Pericardium fibroblast (primary cell): ENCODE results near the gene MYLIP.

GRCh38 chr6:15500754-15501849 lies 161.7 kb downstream of the DTNBP1 start:
- RAMPAGE, long total RNA: no peak

GRCh38 chr6:15503824-15504527 lies 158.9 kb downstream of the DTNBP1 start:
- RAMPAGE, long total RNA: no peak

DNA sequence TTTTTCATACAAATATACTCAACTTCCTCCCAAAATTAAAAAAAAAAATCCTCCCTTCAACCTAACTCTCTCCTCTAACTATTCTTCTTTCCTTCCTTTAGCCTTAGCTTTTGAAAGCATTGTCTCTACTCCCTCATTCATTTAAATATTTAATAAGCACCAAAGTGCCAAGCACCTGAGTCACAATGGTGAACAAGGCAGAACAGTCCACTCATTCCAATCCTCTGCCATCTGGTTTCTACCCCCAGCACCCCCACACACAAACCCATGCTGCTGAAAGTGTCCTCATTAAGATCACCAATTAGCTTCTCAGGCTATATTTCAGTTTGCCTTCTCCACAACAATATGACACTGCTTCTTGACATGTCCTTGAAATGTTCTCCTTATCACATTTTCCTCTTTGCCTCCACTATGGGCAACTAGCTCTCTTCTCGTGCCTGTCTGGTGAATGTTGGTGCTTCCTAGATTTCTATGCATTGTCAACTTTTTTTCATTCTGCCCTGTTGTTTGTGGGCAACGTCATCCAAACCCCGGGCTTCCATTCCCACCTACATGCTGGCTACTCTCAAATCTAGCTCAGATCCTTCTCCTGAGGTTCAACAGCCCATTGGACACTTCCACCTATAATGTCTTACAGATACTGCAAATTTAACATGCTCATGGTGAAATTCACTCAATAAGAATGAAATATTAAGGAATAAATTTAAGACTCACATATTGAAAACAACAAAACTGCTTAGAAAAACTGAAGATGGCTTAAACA lies 76.2 kb downstream of the DTNBP1 start:
- RAMPAGE, long total RNA: no peak

- RAMPAGE, long total RNA: no peak
Observed at GRCh38 chr6:15691206-15691682, 28.4 kb upstream of the DTNBP1 start.

- RAMPAGE, long total RNA: no peak
Observed at GRCh38 chr6:15949383-15949818, 179.5 kb upstream of the MYLIP start.

GRCh38 chr6:16128976-16129839 lies at the start of gene MYLIP:
MYLIP (plus strand) TSS chr6:16129086.
- RAMPAGE, long total RNA: no peak

GRCh38 chr6:16130154-16130767 lies 1.4 kb downstream of the MYLIP start:
- RAMPAGE, long total RNA: no peak

GRCh38 chr6:16142430-16143452 lies 13.9 kb downstream of the MYLIP start:
- RAMPAGE, long total RNA: no peak

DNA sequence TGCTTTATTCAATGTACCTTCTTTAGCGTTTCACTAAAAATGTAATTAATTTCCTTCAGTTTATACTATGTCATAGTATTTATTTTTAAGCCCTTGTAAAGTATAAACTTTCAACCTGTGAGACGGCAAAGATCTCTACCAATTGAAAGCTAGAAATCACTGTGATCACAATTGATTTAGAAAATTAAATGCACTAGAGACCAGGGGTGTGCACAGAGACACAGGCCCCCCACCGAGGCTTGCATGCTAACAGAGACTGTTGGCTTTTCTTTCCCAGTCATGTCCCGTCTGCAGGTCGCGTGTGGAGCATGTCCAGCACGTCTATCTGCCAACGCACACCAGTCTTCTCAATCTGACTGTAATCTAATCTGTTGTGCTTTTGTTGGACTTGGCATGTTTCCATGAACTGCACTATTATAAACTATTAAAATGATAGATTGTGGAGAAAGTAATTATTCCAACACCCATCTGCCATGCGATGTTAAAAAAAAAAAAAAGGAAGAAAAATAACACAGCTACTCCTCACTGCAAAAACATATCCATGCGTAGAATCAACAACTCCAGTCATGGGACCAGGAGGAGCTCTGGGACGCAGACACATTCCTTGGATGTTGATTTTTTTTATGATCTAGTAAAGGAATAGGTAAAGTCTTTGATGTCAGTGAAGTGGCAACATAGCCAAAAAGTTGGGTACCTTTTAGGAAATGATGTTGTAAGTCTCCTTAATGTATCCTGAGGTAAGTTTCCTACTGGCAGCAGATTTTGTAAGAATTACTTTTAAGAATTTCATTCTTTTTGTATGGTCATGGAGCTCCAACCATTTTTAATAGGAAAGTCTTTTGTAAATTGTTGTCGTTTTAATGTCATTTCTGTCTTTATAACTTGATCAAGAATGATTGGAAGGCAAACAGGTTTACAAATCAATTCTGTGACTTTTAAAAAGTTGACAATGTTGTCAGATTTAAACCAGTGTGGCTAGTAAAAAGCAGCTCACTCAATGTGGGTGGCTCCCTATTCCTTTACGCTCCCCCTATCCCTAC lies 17.8 kb downstream of the MYLIP start:
- RAMPAGE, long total RNA: no peak

DNA sequence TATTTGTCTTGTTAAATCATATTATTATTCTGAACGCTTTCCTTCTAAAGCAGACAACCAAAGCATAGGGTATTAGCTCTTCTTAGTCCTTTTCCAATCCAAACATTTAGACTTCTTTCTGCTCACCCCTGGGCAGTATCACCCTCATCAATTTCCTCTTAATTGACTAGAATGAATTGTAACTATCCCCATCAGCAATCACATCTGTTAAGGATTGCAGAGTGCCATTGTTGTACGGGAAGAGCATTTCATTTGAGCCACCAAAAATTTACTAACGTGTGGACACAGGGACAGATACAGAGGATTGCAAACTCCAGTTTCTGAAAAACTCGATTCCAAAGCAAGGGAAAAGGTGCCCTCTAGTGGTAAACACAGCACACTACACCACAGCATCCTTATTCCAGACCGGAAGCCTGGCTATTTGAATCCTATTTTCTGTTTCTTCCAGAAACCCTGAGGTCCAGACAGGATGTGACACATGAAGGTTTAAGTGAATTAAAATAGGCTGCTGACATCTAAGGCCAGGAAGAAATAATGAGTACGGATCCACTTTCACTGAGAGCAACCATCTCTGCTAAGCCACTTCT lies 31.9 kb upstream of the GMPR start:
- RAMPAGE, long total RNA: no peak

DNA sequence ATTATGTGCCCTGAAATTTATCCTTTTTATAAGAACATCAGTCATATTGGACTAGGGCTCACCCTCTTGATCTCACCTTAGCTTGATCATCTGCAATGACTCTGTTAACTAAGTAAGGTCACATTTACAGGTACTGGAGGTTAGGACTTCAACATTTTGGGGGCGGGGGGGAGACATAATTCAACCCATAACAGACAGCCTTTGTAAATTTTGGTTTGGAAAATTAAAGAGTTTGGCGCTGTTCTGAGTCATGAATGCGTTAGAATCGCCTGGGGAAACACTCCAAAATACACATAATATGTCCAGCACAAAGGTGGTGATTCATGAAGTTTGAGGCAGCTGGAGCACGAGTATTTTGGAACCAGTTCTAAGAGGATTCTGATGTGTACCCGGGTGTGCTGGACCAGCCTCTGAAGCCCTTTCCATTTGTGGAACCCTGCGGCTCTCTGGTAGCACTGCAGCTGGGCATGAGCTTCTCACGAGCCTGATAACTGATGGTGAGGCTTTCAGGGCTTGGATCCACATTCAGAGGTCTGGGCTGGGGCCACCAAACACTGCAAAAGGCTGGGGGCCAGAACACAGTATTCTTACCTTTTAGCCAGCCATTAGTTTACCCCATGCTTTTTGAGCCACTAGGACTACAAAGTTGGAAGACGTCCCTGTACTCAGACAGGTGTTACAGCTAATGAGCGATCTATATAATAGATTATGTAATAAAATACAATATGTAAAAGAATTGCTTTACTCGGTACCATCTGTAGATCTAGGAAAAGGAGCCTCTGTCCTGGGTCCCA lies 4.7 kb downstream of the GMPR start:
- RAMPAGE, long total RNA: no peak

DNA sequence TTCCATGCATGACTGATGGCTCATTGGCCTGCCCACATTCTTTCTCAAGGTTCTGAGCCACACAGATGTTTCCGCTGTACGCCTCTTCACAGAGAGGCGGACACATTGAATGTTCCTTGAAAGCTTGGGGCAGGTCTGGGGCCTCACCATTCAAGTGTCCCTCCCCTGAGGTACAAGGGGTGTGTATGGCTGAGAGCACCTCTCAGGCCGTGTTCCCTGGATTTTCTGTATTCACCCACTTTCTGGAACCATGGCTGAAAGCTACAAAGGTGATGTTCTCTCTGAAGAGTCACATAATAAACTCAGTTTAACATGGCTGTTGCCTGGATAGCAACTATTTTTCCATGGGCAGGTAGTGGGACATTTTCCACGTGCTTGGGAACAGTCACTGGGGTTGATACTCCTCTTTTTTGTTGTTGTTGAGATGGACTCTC lies 29.5 kb downstream of the GMPR start:
- RAMPAGE, long total RNA: no peak

GRCh38 chr6:16419661-16420452 lies 181.5 kb downstream of the GMPR start:
- RAMPAGE, long total RNA: no peak

DNA sequence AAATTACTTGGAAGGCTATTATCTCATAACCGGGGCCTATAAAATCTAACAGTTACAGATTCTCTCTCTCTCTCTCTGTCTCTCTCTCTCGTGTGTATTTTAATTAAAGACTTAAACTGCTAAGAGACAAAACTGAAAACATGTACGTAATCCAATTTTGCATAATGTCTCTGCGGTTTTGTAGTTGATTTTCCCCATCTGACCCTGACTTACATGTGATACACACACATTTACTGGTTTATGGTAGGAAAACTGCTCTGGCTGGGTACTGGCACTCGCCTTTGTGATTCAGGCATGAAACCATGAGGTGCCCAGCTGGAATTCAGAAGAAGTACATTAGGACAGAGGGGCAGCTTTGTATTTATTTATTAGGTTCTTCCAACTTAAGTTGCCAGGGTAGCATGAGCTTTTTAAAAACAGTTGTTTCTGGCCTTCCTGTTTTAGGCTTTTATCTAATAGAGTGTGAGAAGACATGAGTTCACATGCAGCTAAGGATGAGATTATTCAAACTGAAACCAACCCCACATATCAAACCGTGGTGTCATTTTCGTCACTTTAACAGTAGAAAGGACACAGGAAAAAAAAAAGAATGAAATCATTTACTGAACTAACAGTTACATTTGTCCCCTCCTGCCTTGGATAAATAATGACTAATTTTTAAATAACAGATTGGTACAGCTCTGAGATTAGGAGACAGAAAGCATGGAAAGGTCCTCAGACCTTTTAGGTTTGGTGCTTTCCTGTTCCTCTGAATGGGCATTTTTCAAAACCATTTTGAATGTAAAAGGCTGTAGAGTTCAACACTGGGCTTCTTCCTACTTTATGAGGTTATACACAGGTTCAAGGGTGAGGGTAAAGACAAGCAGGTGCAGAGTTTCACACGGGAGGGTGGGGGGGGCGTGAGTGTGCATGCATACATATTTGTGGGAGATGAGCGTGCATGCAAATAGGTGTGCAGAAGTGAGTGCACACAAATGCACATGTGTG lies 182.7 kb downstream of the GMPR start:
- RAMPAGE, long total RNA: no peak

DNA sequence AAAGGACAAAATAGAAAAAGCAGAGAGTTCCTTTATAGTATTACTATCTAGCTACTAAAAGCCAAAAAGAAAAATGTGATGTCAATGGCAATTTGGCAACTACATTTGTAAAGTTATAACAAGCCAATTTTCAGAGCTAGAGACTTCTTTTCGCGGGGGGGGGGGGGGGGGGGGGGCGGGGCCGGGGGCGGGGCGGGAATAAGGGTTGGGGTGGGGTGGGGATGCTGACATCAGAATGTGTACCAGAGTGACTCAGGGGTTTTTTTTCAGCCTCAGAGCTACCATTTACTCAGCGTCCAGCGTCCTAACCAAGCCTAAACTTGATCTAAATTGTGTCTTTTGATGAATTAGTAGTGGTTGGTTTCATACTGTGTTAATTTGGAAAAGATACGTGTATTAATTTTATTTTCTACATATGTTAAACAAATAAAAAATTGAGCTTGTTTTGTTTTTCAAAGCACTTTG lies 200.8 kb downstream of the GMPR start:
- RAMPAGE, long total RNA: no peak

DNA sequence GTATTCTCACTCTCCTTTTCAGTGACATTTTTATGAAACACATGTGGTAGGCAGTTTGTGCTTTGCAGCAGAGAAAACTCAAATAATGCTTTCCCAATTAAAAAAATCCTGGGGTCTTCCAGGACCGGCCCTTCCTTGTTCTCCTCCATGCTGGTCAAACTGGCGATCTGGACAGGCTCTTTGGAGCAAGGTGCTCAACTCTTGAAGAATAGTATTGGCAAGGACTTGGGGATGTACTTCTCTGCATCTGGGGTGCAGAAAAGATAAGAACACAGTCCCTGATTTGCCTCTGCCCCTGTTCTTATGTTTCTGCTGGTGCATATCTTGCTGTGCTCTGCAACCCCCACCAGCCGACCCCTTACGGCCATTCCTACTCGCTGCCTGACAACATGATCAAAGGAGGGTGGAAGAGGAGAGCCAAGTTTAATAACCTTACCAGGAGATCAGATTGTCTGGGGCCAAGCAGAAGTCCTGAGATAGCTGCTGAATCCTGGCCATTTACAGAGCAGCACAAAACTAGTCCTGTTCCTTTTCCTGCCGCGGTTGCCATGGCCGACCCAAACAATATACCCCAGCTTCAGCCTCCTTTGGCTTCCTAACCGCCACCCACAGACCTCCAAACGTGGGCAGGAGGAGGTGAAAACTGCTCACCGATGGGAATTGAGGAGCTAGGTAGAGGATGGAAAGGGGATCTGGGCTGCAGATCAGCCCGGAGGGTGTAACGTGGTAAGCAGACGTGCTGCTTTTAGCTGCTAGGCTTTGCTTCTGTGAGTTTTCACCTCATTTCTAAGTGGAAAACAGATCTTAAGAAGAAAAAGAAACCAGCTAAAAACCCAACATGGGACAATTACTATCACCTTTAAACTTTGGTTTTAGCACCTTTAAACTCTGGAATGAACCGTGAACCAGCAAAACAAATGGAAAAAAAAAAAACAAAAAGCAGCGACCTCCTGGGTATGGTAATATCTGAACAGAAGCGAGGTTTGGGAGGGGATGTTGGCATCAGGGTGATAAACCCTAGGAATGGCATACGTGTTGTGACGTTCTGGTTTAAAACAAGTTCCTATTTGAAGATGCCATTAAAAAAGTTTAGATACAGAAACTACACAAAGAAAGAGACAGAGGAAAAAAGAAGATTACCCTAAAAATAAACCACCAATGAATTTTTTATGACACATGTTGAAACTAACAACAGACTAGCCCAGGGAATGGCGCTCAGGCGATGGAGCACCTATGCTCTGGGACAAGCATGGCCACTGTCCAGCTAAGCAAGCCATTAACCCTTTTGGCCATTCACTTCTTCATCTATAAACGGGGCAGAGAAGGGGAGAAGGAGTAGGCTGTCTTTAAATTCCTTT lies 60.7 kb downstream of the ATXN1 start:
- RAMPAGE, long total RNA: no peak

- RAMPAGE, long total RNA: no peak
Observed at GRCh38 chr6:16749396-16750434, 11.5 kb downstream of the ATXN1 start.

DNA sequence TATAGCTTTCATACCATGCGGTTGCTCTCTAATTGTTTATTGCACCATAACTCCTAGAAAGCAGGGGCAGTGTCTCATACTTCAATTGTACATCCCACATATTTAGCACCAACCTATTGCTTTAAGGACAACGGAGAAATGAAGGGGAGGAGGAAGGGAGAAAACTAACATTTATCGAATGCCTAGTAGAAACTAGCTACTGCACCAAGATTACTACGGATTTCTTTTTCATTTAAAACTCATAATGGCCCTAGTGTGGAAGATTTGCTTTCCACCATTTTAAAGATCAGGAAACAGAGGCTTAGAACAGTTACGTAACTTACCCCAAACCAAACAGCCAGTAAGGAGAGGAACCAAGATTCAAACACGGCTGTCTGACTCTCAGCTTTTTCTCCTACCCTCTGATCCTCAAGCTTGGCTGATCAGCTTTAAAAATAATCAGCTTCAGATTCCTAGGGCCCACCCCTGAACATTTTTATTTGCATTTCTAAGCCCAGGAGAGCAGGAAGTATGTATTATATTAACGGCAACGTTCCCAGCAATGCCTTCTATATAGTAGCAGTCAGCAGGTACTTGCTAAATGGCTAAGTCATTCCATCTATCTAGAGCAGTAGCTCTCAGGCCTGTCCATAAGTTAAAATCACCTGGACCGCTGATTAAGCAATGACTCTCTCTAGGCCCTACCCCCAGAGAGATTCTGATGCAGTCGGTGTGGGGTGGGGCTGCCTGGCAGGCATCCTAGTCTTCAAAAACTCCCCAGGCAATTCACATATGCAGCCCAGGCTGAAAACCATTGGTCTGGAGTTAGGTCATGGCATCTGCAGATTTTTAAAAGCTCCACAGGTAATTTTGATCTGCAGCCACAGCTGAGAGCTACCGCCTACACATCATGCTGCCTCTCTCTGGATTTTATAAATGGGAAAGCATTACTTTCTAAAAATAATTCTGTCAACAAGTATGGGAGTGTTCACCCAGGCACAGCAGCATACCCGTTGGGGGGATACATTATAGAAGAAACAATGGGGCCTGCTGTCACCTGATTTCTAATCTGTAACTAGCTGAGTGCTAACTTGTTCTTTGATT lies 43.7 kb upstream of the ATXN1 start:
- RAMPAGE, long total RNA: no peak

GRCh38 chr6:16985677-16986133 lies 116.1 kb upstream of the STMND1 start:
- RAMPAGE, long total RNA: no peak

DNA sequence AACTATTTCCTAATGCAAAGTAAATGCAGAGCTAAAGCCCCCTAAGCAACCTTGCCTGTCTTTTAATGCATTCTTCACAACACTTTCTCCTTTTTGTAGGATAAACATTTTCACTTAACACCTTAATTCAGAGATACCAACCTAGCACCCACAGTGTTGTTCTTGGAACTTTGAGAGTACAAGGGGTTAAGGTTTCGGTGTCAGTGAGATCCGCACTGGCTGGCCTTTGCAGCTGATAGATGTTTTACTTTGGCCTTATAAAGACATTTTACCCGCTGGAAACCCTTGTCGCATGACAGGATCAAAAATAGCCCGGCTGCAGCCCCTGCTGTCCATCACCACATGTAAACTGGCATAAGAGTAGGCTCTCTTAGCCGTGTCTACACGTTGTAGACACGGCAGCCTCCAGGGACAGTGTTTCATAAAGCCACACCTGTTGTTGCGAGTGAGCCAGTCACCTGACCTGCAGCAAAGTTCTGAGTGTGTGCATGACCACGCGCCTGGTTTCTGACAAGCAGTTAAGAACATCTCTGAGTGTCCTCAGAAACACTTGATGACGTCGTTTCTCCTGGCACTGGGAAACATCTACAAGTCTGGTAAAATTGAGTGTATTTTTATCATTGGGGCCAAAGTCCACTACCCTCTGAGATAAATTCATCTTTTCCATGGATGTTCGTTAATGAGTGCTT lies 8.5 kb downstream of the RBM24 start:
- RAMPAGE, long total RNA: no peak